LHCN-M2 (cell line): ENCODE data around the gene RRH.

GRCh38 chr4:107868691-107869511 is 44.2 kb downstream of the SGMS2 start:
- RAMPAGE, long total RNA: no peak

DNA sequence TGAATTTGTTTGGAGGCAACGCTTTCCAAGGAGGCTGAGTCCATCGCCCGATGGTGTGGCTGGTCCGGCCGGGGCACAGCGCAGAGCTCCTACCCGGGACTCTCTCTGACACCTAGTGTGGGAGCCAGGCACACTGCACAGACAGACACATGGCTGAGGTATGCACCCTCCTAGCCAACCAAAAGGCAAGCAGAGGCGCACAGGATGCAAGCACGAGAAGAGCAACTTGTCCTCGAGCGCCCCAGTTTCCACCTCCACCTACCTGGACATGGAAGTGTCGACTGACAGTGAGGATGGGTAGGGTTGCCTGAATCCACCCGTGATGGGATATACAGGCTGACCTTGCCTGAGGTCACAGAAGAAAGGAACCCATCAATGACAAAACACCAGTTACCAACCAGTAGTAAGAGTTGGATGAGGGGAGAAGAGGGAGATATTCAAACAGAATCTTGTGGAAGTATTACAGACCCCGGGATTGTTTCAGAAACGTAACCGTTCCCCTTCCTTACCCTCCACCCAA is 87.3 kb downstream of the LEF1 start:
- RAMPAGE, long total RNA: no peak

DNA sequence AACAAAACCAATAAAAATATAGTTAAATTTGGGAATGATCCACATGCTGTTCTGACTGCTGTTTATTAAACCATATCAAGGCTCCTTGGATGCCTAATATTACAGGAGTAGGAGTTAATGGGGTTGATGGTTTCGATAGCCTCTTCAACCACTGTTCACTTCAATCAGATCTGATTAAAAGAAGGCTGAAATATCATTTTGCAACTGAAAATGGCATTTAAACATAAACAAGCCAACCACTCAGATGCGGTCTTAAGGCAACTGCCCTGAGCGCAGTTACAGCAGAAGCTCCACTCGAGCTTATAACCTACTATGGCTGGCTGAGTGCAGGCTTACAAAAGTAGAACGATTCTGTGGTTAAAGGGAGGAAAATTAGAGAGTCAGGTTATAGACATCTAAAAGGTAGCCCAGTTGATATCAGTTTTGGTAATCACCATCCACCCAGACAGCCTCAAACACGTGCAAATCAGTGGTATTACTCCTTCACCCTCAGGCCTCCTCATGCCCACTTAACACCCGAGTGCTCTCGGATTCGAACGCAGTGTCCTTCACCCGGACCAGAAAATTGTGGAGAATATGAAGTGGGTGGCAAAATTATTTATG is 3.2 kb downstream of the LEF1 start:
- RAMPAGE, long total RNA: no peak

DNA sequence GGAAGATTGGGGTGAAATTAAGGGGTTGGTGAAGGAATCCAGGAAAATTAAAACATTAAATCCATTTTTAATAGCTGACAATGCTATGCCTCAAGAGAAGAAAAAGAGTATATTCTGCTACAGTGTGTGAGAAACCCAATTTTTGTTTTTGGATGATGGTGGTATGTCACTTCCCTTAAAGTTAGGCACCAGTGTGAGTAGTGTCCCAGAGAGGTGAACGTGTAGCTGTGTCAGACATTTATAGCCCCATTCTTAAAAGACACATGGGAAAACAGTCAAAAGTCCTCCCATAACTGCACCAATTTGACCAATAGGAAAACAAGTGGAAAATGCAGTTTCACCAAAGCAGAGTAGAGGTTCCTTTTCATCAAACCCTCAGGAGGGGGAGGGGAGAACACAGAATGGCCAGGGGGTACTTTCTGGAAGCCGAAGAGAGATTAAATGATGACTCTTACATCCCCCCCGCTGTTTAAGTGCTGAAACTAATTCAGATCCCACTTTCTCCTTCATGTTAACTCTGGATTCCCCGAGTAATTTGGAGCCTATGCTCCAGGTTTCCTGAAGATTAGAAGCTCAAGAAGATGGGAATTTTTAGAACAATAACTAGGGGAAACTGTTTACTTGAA is 1.9 kb upstream of the LEF1 start:
- RAMPAGE, long total RNA: no peak

DNA sequence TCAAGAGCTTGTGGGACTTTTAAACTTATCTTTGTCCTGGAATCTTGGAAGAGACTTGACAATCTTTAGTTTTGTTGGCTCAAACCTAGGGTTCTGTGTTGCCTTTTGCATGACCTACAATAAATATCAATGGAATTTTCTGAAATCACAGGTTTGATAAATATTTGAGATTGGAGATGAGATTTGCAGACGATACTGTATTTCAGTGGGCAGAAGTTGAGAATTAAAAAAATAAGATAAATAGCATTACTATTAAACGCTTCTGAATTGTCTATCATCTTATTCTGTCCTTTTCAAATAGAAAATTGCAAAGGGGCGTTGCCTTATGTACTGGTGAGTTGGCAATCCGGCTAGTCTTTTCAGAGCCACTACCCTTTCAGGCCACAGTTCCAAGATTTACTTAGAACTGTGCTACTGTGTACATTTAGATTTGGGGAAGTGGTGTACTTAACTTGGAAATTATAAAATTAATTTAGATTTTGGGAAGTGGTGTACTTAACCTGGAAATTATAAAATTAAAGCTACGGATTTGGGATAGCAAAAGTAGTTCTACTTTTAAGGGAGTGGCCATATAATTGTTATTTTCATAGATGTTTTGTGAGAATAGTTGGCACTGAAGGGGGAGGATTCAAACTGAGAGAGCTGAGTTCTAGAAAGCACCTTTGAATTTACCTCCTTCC is 962 bp downstream of the OSTC start:
- RAMPAGE, long total RNA: no peak

DNA sequence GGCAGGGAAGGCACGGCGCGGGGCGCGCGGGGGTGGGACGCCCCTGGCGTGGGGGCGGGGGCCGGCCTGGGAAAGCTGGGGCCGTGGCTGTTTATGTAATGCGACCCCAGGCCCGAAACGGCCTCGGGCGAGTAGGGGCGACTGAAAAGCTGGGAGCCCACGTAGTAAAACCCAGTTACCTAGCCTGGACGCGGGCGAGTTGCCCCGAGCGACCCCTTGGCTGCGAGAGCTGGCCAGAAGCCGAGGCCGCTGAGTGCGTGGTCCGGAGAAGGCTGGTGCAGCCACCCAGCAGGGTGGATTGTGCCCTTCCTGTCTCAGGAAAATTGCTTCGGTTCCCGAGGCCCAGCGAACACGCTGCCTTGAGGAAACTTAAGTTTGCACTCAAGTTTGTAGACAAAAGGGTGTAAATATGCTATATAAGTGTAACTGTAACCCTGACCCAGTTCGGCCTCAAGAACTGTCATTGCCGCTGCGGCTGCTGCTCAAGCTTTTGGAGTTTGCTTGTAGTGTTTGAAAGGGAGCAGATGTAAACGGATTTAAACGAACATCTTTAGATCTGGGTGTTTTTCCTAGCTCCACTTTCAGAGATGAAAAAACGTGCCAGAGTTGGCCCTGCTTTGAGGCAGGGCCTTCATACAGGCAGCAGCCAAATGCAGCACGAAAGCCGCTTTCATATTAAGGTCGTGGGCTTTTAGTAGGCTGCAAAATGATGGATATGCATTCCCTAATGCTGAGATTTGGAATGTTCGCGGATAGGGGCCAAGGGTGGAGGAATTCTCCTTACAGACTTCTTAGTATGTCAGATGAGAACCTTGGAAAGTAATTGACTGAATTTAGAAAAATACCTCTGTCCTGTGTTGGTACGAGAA is 797 bp downstream of the SEC24B start:
- RAMPAGE, long total RNA: no peak

GRCh38 chr4:109718473-109718807 is 11.4 kb downstream of the PLA2G12A start:
- RAMPAGE, long total RNA: no peak

GRCh38 chr4:109827811-109828168 is at the start of gene RRH:
Gene RRH (plus strand): TSS chr4:109827972.
- RAMPAGE, long total RNA: no peak

DNA sequence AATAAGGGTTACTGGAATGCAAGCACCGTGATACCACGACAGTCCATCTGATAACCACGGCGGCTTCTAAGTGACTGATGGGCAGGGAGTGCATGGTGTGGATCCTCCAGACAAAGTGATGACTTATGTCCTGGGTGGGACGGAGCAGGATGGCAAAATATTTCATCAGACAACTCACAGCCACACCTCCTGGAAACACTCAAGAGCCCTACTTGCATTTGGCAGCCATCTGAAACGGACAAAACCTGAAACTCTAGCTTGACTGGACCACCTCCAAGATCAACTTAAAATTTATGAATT is 25.8 kb downstream of the LRIT3 start:
- RAMPAGE, long total RNA: no peak

- RAMPAGE, long total RNA: no peak
These were observed 138.3 kb downstream of the EGF start for GRCh38 chr4:110050887-110051489.

- RAMPAGE, long total RNA: no peak
These were observed 63.8 kb downstream of the ELOVL6 start for GRCh38 chr4:110134640-110134936.

DNA sequence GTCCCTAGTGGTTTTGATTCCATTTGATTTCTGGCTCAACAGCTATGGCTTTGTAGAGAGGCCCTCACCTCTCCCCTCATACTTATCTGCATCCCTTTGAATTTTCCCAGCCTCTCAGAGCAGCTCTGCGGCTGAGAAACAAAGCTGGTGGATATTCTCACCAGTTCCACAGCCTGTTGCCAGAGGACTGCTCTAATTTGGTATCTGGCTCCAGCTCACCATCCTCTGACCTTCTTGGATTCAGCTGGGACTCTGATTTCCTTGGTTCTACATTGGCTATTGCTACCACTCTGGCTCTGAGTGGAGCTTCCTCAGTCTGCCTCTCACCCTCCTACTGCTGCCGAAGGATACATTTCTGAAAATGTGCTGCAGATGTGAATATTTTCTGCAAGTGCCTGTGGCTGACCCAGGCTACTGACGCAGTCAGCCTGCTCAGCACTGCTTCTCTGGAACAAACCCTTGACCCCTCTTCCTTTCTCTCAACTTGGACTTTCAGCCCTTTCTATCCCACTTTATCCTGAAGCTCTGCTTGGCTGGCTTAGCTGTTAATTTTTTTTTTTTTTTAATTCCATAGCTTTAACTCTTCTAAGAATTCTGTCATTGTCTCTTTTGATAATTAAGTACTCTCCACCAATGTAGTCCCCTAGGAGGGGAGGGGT is 110.9 kb upstream of the ENPEP start:
- RAMPAGE, long total RNA: no peak

- RAMPAGE, long total RNA: no peak
These were observed 64.7 kb upstream of the ENPEP start for GRCh38 chr4:110410922-110412040.

DNA sequence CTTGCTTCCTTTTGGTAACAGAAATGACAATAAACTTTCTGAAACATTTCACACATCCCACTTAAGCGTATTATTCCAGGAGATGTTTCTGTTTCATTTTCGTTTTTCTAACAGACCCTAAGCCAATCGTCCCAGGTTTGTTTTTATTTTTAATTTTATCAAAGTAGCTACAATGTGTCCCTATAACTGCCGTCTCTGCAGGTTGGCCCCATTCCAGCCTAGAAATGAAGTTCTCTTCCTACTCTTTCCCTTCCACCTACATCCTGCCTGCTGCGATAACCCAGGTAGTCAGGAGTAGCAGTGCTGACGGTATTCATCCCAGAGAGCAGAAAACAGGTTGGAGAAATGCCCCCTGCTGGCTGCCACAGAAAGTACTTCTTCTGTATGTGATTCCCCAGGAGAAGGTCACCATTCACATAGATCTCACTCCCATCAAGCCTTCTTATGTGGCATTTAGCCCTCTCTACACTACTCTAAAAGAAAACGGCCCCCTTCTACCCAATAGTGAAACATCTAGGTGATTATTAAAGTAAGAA is 40.3 kb downstream of the ENPEP start:
- RAMPAGE, long total RNA: no peak

GRCh38 chr4:110620639-110621064 is 2.2 kb downstream of the PITX2 start:
- RAMPAGE, long total RNA: no peak

- RAMPAGE, long total RNA: no peak
These were observed 781 bp downstream of the PITX2 start for GRCh38 chr4:110621885-110622707.

DNA sequence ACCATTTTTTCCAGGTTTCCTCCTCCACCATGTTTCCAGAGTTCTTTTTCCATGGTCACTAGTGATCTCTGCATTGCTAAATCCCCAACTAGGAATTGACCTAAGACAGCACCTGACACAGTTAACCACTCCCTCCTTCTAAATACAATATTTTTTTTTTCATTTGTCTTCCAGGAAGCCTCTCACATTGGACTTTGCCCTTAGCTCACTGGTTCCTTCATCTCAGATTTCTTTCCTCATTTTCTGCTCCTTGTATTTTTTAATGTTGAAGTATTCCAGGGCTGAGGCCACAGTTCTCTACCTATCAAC is 187.3 kb upstream of the FAM241A start:
- RAMPAGE, long total RNA: no peak

DNA sequence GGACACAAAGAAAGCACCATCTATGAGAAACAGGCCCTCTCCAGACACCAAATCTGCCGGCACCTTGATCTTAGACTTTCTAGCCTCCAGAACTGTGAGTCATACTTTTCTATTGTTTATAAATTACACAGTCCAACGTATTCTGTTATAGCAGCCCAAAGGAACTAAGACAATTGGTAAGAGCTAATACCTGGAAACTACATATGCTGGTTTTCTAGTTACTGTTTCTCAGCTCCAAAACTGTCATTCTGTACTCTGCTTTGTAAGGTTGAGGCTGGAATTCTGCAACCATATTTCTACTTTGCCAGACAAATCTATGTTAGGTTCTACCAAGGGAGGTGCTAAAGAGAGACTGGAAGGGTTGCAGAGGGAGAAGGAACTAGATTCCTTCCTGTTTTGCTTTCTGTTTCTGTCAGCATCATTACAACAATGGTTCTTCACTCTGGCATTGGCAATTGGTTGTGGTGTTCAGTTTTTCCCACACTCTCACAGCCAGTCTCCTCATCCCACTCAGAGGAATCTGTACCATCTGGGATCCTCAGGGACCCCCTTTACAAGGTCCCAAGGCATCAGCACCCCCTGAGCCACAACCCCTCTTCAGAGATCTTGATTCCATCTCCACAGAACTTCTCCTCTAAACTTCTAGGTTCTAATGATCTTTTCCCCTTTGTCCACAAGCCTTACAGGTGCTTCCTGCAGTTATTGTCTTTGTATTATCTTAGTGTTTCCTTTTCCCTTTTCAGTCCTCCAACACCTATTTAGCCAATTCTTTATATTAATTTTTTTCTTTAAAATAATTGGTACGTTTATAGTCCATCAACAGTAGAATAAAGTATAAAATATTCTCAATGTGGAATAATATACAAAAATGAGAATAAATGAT is 35.5 kb upstream of the FAM241A start:
- RAMPAGE, long total RNA: no peak

GRCh38 chr4:112279514-112279938 is 6.2 kb downstream of the TIFA start:
- RAMPAGE, long total RNA: no peak

GRCh38 chr4:112430754-112431524 is 85.0 kb downstream of the NEUROG2 start:
- RAMPAGE, long total RNA: no peak